Metastatic Liver Carcinoma in the Lung (tissue), 2 donors: Measurements from ENCODE around the genes NOTCH2NLC, NBPF19, H3C13, H2AC18 and TARS2.

- PRO-cap, 2 experiments: no peak in any of the 2 experiments
Observed at GRCh38 chr1:149128619-149128865, 25.2 kb upstream of the NBPF9 start.

DNA sequence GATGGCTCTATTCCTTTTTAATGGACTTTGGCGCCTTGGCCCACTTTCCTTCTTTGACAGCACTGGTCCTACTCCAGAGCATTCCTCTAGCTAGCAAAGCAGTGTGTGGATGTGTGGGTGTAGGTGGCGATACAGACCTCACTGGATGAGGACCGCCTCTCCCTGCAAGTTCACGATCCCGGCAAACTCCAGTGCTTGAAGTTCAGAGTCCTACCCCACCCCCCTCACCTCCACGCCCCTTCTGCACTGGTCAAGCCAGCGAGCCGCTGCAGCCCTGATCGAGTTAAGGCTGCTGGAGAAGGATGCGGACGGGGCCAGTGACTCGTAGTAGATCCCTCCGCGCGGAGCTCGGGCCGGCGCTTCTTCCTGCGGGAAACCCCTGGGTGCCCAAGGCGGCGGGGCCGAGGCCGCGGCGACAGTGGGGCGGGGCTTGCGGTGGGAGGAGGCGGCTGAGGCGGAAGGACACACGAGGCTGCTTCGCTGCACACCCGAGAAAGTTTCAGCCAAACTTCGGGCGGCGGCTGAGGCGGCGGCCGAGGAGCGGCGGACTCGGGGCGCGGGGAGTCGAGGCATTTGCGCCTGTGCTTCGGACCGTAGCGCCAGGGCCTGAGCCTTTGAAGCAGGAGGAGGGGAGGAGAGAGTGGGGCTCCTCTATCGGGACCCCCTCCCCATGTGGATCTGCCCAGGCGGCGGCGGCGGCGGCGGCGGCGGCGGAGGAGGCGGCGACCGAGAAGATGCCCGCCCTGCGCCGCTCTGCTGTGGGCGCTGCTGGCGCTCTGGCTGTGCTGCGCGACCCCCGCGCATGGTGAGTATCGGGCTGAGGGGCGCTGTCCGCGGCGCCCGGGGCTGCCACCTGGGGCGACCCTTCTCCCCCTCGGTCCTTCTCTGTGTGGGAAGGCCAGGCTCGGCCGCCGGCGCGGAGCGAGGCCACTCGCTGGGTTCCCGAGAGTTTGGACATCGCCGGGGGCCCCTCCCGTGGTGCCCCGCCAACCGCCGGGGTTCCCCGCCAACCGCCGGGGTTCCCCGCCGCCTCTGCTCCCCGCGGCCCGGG lies at the start of gene NOTCH2NLC:
Gene NOTCH2NLC (plus strand): TSS at position 504 of the 1,051 bp plus-strand sequence.
- PRO-cap, 2 experiments: no peak in any of the 2 experiments

DNA sequence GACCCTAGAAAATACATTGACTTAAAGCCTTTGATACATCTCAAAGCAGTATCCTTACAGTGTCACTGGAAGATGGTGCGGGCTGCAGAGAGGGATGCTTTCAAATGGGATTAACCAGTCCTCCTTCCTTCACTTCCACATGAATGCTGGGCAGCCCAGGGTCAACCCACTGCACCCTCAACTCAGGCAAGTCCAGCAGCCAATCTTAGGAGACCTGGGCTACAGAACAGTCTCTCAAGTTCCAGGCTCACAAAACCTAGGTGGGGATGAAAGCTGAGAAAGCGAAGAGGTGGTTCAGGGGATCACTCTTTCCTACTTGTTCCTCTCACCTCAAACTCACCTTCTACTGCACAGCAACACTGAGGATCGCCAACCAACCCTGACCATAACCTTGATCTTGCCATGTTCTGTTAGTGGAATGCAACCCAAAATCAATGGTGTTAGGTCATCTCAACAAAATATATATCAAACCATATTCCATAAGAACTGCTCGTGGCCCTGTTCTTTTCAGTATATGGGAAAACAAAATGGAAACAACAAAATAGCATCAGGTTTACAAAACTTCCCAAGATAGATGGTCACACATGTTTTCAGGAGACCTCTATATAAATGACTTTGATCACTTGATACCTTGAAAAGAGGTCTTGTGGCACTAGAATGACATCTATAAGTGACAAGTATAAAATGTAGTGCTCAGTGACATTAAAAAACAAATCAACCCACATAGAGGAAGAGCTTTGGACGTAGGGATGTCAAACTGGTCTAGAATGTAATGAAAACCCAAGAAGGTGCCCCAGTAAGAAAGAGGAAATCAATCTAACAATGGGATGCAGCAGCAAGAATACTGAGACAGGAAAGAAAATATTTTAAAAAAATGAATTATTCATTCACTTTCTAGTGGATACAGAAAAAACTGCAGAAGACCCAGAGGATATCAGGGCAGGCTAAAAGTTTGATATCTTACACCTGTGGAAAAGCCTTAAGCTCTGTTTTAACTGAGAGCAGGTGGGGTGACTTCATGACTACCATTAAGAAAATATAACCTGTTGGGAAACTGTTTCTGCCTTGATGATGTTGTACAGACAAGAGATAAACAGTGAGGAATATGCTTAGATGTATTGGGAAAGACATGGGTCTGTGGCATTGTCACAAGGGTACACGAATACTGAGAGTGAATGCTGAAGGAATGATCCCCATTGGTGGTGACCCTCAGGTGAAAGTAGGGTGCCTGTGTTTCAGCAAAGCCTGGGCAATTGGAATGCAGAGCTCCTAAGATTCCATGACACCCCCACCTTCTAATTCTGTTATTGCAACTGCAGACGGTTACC lies at the start of gene NBPF19:
Gene NBPF19 (plus strand): TSS at position 724 of the 1,328 bp plus-strand sequence.
- PRO-cap, 2 experiments: no peak in any of the 2 experiments

DNA sequence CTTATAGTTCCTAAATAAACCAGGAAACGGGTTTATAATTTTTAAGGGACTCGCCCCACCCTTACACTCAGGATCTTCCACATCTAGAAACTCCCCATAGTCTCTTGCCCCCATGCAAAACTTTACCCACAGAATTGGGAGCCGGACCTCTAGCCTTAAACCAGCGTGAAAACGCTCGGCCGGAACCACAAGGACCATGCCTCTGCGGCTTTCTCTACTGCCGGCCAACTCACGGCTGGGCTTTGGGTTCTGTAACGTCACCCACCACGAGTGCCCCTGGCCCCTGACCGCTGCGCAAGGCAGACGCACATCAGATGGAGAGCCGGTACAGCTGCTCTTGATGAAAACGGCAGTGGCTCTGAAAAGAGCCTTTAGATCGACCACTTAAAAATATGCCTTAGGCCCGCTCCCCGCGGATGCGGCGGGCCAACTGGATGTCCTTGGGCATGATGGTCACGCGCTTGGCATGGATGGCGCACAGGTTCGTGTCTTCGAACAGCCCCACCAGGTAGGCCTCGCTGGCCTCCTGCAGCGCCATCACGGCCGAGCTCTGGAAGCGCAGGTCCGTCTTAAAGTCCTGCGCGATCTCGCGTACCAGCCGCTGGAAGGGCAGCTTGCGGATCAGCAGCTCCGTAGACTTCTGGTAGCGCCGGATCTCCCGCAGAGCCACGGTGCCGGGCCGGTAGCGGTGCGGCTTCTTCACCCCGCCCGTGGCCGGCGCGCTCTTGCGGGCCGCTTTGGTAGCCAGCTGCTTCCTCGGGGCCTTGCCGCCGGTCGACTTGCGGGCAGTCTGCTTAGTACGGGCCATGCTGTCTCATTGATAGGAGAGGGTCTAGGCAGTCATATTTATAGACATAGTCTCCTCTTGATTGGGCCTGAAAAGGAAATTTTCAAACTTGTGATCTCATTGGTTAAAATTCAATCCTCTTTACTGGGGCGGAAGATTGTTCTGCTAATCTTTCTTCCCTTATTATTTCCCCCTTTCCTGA lies at the start of gene H3C13:
Gene H3C13 (minus strand): TSS at position 820 of the 989 bp plus-strand sequence.
- PRO-cap, 2 experiments: no peak in any of the 2 experiments

GRCh38 chr1:149842422-149843179 lies at the start of gene H2AC18:
TSS of gene H2AC18 (minus strand) at chr1:149842750.
- PRO-cap, 2 experiments: no peak in any of the 2 experiments

- PRO-cap, 2 experiments: no peak in any of the 2 experiments
Observed at GRCh38 chr1:149935824-149936178, 878 bp downstream of the MTMR11 start.

- PRO-cap, 2 experiments: no peak in any of the 2 experiments
Observed at GRCh38 chr1:149941799-149942145, 5.1 kb upstream of the MTMR11 start.

GRCh38 chr1:149995122-149995525 lies 15.4 kb downstream of the OTUD7B start:
- PRO-cap, 2 experiments: no peak in any of the 2 experiments

GRCh38 chr1:150007773-150008159 lies 2.8 kb downstream of the OTUD7B start:
- PRO-cap, 2 experiments: no peak in any of the 2 experiments

DNA sequence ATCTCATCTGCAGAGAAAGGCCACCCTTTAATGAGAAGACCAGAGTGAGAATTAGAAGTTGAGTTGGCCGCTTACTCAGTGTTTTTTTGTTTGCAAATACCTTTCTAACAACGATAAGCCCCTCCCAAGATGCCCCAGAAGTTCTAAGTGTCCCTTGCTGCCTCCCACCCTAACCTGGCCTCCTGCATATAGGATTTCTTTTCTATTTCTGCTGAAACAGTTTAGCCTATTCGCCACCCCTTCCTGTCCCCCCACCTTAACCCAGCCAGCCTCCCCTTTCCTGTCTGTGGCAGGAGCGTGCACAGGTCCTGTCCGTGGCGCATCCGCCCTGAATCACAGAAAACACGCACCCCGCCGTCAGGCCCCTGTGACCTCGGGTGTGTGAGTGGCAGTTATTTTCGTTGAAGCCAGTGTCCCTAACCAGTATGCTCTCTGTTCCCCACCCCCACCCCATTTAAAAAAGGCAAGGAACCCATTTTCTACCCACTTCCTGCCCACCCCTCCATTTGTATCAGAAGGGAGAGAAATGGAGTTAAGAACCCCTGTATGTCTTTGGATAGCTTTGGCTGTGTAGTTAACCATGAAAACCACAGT lies 1.6 kb downstream of the PLEKHO1 start:
- PRO-cap, 2 experiments: peak in 1 of 2 experiments; most common minus-strand start position 337 of the sequence (in 1)

GRCh38 chr1:150162811-150164000 lies 13.5 kb downstream of the PLEKHO1 start:
- PRO-cap, 2 experiments: peak in 2 of 2 experiments; most common plus-strand start chr1:150163383 (in 1); most common minus-strand start chr1:150163110 (in 2)

DNA sequence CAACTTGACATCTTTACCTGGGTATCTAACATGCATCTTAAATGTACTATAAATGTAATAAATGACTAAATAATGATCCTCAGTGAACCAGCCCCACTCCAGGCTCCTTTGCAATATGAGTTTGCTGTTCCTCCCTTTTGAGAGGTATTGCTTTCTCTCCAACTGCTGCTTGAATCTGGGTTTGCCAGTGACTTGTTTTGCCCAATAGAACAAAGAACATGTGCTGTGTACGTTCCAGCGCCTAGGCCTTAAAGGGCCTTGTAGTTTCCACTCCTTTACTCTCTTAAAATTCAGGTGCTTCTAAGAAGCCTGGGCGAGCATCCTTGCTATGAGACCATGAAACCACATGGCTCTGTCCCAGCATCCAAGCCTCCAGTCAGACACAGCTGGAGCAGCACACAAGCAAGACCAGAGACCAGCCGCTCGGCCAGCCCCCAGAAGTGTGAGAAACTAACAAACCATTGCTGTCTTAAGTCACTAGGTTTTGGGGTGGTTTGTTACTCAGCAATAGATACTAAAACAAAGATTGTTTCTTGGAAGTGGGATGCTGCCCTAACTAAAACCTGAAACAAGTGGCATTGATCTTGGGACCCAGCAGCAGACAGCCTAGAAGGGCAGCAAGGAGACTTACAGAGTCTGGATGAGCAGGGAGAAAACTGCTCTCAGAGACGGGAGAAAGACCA lies 15.1 kb downstream of the PLEKHO1 start:
- PRO-cap, 2 experiments: no peak in any of the 2 experiments

DNA sequence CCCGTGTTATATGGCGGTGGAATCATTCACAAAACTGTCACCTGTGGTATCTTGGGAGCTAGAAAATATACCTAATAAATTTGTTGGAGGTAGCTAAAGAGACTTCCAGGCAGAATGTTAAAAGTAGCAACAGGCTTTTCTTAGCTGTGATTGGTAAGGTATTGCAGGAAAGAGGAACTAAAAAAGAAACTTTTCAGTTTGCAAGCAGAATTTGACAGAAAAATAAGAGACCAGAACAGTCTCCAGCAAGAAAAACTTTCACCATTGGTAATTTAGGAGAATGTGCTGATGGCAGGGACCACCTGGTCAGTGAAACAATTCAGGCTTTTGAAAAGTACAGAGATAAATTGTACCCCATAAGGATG lies 15.6 kb downstream of the PLEKHO1 start:
- PRO-cap, 2 experiments: no peak in any of the 2 experiments

DNA sequence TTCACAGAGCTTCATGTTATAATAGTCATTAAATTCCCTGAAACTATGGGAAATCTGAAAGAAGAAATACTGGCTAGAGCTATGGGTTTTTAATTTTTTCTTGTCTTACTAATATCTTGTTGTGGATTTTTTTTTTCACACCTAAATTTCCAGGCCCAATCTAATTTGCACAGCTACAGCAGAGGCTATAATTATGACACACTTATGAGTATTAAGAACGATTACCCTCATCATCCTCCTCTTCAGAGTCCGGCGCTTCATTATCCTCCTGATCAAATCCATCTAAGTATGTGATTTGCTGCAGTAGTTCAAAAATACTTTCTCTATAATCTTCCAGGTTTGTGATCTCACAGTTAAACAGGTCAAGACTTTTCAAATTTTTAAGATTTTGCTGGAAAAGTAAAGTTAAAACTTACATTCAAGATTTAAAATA lies 7.0 kb downstream of the ANP32E start:
- PRO-cap, 2 experiments: no peak in any of the 2 experiments

DNA sequence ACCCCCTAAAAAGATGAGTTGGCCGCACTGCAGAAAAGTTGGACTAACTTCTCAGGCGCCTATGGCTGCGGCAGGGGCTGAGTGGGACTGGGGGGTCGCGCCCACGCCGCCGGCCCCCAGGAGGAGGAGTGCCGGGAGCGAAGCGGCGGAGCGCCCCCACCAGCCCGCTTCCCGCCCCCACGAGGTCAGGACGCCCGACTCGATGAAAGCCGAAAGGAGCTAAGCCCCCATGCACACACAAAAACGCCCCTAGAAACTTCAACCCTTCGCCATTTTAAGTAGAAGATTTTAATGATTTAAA lies 679 bp downstream of the ANP32E start:
- PRO-cap, 2 experiments: no peak in any of the 2 experiments

GRCh38 chr1:150269039-150269344 lies 176 bp upstream of the APH1A start:
- PRO-cap, 2 experiments: peak in 2 of 2 experiments; most common plus-strand start chr1:150269176 (in 2)

DNA sequence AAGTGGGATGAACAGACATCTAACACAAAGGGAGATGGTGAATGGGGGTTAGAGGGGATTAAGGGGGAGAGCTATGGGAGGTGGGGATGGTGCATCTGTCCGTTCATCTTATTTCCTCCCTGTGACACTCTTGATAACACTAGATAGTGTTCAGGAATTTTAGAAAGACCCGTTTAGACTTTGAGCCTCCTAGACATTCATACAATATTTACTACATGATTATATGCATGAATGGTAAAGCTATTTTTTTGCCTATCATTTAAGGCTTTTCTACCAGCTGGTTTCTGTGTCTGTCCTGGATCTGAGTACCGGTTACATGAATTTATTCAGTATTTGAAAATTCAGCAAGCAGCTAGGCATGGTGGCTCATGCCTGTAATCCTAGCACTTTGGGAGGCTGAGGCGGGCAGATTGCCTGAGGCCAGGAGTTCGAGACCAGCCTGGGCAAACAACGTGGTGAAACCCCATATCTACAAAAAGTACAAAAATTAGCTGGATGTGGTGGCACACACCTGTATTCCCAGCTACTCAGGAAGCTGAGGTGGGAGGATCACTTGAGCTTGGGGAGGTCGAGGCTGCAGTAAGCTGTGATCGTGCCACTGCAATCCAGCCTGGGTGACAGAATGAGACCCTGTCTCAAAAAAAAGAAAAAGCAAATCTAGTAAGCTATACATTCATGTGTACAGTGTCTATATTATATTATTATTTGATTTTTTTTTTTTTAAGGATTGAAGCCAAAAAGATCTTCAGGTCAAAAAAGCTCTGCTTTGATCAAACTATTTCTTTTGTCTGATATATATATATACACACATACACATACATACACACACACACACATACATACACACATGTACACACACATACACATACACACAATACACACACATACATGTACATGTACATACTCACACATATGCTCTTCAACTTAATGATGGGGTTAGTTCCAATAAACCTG lies 17.2 kb upstream of the RPRD2 start:
- PRO-cap, 2 experiments: no peak in any of the 2 experiments

DNA sequence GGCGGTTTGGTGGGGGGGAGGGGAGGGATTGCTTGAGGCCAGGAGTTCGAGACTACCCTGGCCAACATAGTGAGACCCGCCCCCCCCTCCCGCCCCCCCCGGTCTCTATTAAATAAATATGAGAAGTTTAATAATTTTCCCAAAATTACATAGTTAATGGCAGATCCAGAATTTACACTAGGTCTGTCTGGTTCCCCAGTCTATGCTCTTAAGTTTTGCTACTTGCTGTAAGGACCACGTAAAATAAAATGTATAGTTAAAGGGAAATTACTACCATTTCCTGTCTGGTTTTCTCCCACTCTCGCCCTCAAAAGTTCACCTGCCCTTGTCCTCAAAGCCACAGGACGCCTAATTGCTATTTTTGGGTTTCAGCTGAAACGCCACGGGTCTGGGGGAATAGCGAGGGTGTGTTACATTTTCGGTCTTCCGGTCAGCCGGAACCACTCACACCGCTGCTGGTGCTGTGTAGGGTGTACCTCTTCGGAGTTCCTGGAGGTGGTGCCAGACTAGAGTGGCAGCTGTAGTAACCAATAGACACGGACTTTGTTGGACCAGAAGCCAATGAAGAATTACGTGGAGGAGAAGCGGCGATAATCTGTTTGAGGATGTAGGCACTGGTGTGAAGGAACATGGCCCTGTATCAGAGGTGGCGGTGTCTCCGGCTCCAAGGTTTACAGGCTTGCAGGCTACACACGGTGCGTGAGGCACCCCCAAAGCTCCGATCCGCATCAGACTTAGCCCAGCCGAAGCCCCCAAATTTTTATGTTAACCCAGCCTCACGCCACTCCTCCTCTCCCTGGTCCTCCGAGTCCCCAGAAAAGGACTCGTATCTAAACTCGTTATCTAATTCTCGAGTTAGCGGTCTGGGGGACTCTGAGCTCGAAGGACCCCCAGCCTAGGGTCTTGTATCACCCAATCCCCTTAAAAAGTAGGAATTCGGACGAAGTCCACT lies at the start of gene TARS2:
Gene TARS2 (plus strand): TSS at position 598 of the 952 bp plus-strand sequence.
- PRO-cap, 2 experiments: peak in 2 of 2 experiments; most common plus-strand start position 598 of the sequence (in 1); most common minus-strand start position 454 of the sequence (in 2)

- PRO-cap, 2 experiments: no peak in any of the 2 experiments
Observed at GRCh38 chr1:150509044-150509425, 1.1 kb downstream of the ECM1 start.

GRCh38 chr1:150553018-150554258 lies 4.2 kb downstream of the ADAMTSL4 start:
- PRO-cap, 2 experiments: no peak in any of the 2 experiments